ENCODE measurements around the genes ERMN and UPP2.

DNA sequence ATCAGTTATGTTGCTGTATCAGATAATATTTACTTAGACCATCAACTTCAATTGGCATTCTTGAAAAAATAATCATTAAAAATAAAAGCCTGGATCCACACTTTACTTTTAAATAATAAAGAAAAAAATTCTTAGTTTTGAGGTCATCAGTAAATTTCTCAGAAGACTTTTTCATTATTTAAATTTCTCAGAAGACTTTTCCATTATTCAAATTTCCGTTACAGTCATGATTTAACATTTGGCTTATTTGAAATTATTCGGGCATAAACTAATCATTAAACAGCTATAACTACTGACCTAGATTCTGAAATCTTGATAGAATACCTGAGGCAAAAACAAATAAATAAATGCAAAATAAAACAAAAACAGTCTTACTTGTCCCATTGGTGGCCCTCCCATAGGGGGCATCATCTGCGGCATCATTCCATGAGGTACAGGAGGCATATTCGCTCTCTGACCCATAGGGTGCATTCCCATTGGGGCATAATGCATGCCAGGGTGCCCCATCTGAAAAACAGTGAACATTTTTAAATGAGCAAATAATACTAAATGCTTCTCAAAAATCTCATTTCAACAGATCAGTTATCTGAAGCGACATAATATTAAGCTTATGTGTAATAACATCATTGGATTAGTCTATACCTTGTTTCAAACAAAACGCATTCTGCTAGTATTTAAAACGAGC is 1.5 kb downstream of the PRPF40A start:
- PRO-cap, 6 experiments = no peak in any of the 6 experiments
- RAMPAGE, long total RNA, 2 experiments = no peak in any of the 2 experiments
- RRBS = no CpG with 5 or more reads among the region's 7 CpGs

DNA sequence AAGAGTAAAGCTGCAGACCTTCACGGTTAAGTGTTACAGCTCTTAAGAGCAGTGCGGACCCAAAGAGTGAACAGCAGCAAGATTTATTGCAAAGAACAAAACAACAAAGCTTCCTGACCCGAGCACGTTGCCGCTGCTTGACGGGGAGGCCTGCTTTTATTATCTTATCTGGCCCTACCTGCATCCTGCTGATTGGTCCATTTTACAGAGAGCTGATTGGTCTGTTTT is 85.9 kb downstream of the ARL6IP6 start:
- PRO-cap, 6 experiments = no peak in any of the 6 experiments
- RAMPAGE, long total RNA, 2 experiments = no peak in any of the 2 experiments
- RRBS = no CpG with 5 or more reads among the region's 6 CpGs

GRCh38 chr2:153059734-153059933 is 341.2 kb downstream of the ARL6IP6 start:
- PRO-cap, 6 experiments = no peak in any of the 6 experiments
- RAMPAGE, long total RNA, 2 experiments = no peak in any of the 2 experiments
- RRBS = no CpG with 5 or more reads among the region's 2 CpGs

- PRO-cap, 6 experiments = no peak in any of the 6 experiments
- RAMPAGE, long total RNA, 2 experiments = no peak in any of the 2 experiments
- RRBS = no CpG with 5 or more reads among the region's 2 CpGs
Measured at GRCh38 chr2:156173717-156174023, 158.9 kb downstream of the NR4A2 start.

GRCh38 chr2:156325329-156326411 is 6.9 kb downstream of the NR4A2 start:
- PRO-cap, 6 experiments = no peak in any of the 6 experiments
- RAMPAGE, long total RNA, 2 experiments = no peak in any of the 2 experiments
- RRBS = no CpG with 5 or more reads among the region's 13 CpGs

GRCh38 chr2:156335316-156335580 is 2.7 kb upstream of the NR4A2 start:
- PRO-cap, 6 experiments = peak in 1 of 6 experiments; most common minus-strand start chr2:156335433 (in 1)
- RAMPAGE, long total RNA, 2 experiments = no peak in any of the 2 experiments
- RRBS = 2% methylated on average over 3 of the region's 4 CpGs

- PRO-cap, 6 experiments = peak in 2 of 6 experiments; most common plus-strand start chr2:157174009 (in 1); most common minus-strand start chr2:157173864 (in 2)
- RAMPAGE, long total RNA, 2 experiments = no peak in any of the 2 experiments
- RRBS = no CpG with 5 or more reads among the region's 5 CpGs
Measured at GRCh38 chr2:157173693-157174174, 83.8 kb upstream of the GALNT5 start.

- PRO-cap, 6 experiments = no peak in any of the 6 experiments
- RAMPAGE, long total RNA, 2 experiments = no peak in any of the 2 experiments
Measured at GRCh38 chr2:157325738-157326327, at the start of gene ERMN. ERMN (minus strand) TSS chr2:157325824.

- PRO-cap, 6 experiments = no peak in any of the 6 experiments
- RAMPAGE, long total RNA, 2 experiments = no peak in any of the 2 experiments
- RRBS = no CpG with 5 or more reads among the region's 13 CpGs
Measured at GRCh38 chr2:157380231-157380562, 54.6 kb upstream of the ERMN start.

GRCh38 chr2:157442661-157442947 is 1.3 kb downstream of the CYTIP start:
- PRO-cap, 6 experiments = no peak in any of the 6 experiments
- RAMPAGE, long total RNA, 2 experiments = no peak in any of the 2 experiments
- RRBS = no CpG with 5 or more reads among the region's 4 CpGs

DNA sequence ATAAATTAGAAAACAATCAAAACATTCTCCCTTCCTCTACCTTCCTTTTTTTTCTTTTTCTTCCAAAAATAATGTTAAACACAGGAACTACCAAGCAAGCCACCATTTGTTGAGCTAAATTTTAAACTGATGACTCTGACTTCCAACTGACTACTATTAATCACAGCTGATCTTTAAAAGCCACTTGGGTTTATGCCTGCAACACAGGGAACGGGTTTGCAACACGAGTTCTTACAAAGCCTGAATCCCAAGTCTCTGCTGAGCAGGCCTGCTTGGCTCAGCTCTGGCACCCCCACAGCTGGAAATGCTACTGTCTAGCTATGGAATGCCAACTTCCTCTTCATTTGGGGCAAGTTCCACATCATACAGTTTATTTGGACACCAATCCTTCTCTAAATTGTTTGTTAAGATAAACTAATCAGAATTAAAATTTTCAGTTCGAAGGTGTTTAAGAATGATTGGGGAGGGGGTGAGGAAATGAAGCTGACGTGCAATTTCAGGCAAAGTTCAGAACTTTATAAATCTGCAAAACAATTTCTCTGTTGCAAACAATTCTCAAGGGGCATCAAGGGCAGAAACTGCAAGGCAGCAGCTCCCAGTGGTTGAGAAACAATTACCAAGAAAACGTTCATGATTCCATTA is 119.4 kb upstream of the ACVR1C start:
- PRO-cap, 6 experiments = no peak in any of the 6 experiments
- RAMPAGE, long total RNA, 2 experiments = no peak in any of the 2 experiments
- RRBS = no CpG with 5 or more reads among the region's 5 CpGs

DNA sequence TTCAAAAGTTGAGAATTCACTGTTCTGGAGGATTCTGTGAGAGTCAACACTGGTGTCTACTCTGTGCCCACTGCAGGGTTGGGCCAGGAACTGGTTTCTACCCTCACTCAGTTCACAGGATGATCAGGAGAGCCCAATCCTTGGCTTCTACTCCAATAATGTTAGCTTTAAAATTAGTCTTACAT is 44.6 kb downstream of the ACVR1 start:
- PRO-cap, 6 experiments = no peak in any of the 6 experiments
- RAMPAGE, long total RNA, 2 experiments = no peak in any of the 2 experiments

DNA sequence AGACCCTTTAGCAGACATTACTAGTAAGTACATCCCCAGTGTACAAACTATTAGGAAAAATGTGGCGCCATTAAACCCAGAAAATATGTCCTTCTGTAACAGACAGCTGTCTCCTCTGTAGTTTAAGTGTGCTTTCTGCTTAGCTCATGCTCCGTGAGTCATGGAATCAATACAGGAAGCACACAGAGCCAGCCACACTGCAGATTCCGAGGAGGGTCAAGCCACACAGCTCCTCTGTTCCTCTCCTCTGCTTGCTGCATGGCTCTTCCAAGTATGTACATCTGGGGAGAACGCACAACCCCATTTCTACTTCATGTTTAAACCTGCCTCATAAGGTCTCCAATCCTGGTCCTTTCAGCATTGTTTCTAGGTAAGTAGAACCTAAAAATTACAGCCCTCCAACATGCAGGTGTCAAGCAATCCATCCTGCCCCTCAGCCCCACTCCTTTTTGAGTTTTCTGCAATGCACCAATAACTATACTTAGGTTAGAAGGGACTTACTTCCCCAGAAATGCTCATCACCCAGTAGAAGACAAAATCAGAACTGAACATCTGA is 37.6 kb downstream of the ACVR1 start:
- PRO-cap, 6 experiments = peak in 5 of 6 experiments; most common plus-strand start position 195 of the sequence (in 4); most common minus-strand start position 117 of the sequence (in 2)
- RAMPAGE, long total RNA, 2 experiments = no peak in any of the 2 experiments
- RRBS = no CpG with 5 or more reads among the region's 4 CpGs

DNA sequence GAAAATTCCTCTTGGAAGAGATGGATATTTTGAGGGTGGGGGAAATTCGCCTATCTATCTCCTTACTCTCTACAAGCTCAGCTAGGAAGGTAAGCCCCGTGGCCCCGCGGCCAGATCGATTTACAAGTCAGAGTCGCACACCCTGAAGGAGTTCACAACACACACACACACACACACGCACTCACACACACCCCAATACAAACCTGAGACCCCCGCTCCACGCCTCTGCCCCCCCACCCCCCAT is 876 bp downstream of the ACVR1 start:
- PRO-cap, 6 experiments = no peak in any of the 6 experiments
- RAMPAGE, long total RNA, 2 experiments = no peak in any of the 2 experiments
- RRBS = no CpG with 5 or more reads among the region's 9 CpGs

DNA sequence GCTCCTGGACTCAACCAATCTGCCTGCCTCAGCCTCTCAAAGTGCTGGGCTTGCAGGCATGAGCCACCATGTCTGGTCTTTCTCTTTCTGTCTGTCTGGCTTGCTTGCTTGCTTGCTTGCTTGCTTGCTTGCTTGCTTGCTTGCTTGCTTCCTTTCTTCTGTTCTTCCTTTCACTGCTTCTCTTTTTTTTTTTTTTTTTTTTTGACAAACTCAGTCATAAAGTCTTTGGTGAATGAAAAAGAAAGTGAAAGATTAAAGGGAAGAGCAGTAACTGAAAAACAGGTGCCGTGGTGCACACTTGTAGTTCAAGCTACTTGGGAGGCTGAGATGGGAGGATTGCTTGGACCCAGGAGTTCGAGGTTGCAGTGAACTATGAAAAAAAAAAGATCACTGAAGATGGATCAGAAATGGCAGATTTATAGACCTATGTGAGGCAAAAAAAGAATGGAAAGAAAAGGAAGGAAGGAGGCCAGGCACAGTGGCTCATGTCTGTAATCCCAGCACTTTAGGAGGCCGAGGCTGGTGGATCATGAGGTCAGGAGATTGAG is 21.6 kb upstream of the ACVR1 start:
- PRO-cap, 6 experiments = no peak in any of the 6 experiments
- RAMPAGE, long total RNA, 2 experiments = no peak in any of the 2 experiments
- RRBS = no CpG with 5 or more reads among the region's 3 CpGs

DNA sequence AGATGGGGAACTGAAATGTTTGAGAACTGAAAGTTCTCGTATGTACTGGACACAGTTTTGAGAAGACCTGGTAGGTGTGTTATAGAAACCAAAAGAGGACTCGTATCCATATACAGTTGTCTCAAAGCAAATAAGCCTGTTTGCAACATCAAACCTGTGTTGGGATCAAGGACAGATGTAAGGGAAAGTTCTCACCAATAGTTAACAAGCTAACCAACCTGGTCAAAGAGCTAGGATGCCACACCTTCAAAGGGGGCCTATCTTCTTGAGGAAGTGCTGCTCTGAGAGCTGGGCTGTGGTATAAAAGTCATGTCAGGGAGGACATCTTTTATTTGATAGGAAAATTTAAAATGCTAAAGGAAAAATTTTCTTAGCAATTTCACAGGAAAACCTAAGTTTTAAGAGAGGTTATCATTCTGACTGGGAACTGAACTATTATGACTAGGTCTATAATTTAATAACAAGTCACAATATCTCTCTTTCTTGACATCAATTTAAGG is at the start of gene UPP2:
Gene UPP2 (plus strand): TSS at position 336 of the 500 bp plus-strand sequence.
- PRO-cap, 6 experiments = no peak in any of the 6 experiments
- RAMPAGE, long total RNA, 2 experiments = no peak in any of the 2 experiments
- RRBS = no CpG with 5 or more reads among the region's 2 CpGs

- PRO-cap, 6 experiments = no peak in any of the 6 experiments
- RAMPAGE, long total RNA, 2 experiments = no peak in any of the 2 experiments
- RRBS = no CpG with 5 or more reads among the region's 4 CpGs
Measured at GRCh38 chr2:158191150-158191503, 89.5 kb downstream of the UPP2 start.

DNA sequence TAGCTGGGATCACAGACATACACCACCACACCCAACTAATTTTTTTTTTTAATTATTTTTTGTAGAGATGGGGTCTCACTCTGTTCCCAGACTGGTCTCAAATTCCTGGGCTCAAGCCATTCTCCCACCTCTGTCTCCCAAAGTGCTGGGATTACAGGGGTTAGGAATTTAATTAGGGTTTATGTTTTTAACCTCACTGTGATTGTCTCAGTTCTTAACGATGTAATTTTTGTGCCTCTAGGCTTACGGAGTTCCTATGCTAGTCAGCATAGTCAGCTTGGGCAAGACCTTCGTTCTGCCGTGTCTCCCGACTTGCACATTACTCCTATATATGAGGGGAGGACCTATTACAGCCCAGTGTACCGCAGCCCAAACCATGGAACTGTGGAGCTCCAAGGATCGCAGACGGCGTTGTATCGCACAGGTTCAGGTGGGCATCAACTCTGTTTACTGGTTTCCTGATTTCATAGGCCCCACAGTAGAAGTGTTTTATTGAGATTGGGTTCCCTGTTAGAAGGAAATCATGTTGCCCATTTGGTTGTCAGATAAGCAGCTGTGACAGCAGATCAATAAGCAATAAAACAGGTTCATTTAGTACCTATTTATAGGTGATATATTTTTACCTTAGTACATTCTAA is 163.5 kb upstream of the DAPL1 start:
- PRO-cap, 6 experiments = no peak in any of the 6 experiments
- RAMPAGE, long total RNA, 2 experiments = no peak in any of the 2 experiments
- RRBS = no CpG with 5 or more reads among the region's 10 CpGs

- PRO-cap, 6 experiments = no peak in any of the 6 experiments
- RAMPAGE, long total RNA, 2 experiments = no peak in any of the 2 experiments
- RRBS = no CpG with 5 or more reads among the region's 10 CpGs
Measured at GRCh38 chr2:158662674-158663256, 132.4 kb upstream of the DAPL1 start.

- PRO-cap, 6 experiments = no peak in any of the 6 experiments
- RAMPAGE, long total RNA, 2 experiments = no peak in any of the 2 experiments
- RRBS = 26% methylated on average over 4 of the region's 9 CpGs
Measured at GRCh38 chr2:158892968-158893429, 75.4 kb upstream of the TANC1 start.

Data from heart left ventricle (tissue), 7 donors.